Metanephros (tissue), 2 donors: ENCODE measurements around a stretch of chr2.

GRCh38 chr2:32555520-32556413 lies 72.1 kb upstream of the TTC27 start:
- RAMPAGE, long total RNA: no peak

GRCh38 chr2:32597861-32598374 lies 29.9 kb upstream of the TTC27 start:
- RAMPAGE, long total RNA: no peak

GRCh38 chr2:32617780-32618351 lies 10.0 kb upstream of the TTC27 start:
- RAMPAGE, long total RNA: no peak

- RAMPAGE, long total RNA: no peak
These were observed 141.3 kb downstream of the TTC27 start for GRCh38 chr2:32768919-32769694.

GRCh38 chr2:33111106-33111469 lies 164.3 kb downstream of the LTBP1 start:
- RAMPAGE, long total RNA: no peak

GRCh38 chr2:33279825-33280302 lies 196.6 kb upstream of the RASGRP3 start:
- RAMPAGE, long total RNA: no peak

- RAMPAGE, long total RNA: no peak
These were observed 46.3 kb downstream of the FAM98A start for GRCh38 chr2:33552698-33553276.

DNA sequence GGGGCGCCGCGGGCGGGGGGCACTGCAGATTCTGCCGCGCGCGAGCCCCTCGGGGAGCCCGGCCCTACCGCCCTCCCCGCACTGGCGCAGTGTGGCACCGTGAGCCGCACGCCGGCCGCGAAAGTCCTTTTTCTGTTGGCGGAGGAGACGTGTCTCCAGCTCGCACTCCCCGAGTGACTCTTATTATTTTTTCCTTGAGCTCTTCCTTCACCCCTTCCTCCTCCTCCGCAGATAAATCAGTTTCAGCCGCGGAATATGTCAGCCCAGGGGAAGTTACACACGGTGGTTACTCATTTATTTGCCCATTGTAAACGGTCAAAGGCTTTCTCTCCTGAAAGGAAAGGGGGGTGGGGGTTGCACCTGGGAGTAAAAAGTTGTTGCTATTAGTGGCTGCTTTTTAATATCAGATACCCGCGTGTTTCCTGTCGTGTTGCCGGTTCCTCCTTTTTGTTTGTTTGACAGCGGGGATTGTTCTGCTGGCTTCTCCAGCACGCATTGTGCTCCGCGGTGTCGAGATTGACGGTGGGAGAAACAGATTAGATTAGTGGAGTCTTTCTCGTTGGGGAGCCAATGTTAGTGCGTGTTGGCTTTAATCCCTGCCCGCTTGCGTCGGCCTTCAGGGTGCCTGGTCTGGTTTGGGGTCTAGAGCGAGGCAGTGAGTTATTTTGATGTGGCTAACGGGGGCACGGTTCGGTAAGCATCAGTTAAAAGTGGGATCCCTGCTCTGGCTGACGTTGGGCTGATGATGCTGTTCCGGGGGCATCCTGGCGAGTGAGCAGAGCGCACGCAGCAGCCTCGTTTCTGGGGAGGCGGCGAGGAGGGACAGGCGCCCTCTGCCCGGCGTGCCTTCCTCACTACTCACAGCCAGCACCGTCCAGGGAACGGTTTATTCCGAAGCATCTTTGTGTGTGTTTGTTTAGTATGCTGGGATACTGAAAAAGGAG lies 1.6 kb downstream of the CRIM1 start:
- RAMPAGE, long total RNA: no peak

- RAMPAGE, long total RNA: no peak
These were observed 37.9 kb downstream of the CRIM1 start for GRCh38 chr2:36393333-36393977.

GRCh38 chr2:36429098-36429694 lies 73.6 kb downstream of the CRIM1 start:
- RAMPAGE, long total RNA: no peak

- RAMPAGE, long total RNA: no peak
These were observed 114.0 kb downstream of the CRIM1 start for GRCh38 chr2:36469568-36470037.

GRCh38 chr2:36549739-36550729 lies 47.9 kb downstream of the FEZ2 start:
- RAMPAGE, long total RNA: no peak

- RAMPAGE, long total RNA: no peak
These were observed 36.5 kb downstream of the FEZ2 start for GRCh38 chr2:36561291-36562032.

DNA sequence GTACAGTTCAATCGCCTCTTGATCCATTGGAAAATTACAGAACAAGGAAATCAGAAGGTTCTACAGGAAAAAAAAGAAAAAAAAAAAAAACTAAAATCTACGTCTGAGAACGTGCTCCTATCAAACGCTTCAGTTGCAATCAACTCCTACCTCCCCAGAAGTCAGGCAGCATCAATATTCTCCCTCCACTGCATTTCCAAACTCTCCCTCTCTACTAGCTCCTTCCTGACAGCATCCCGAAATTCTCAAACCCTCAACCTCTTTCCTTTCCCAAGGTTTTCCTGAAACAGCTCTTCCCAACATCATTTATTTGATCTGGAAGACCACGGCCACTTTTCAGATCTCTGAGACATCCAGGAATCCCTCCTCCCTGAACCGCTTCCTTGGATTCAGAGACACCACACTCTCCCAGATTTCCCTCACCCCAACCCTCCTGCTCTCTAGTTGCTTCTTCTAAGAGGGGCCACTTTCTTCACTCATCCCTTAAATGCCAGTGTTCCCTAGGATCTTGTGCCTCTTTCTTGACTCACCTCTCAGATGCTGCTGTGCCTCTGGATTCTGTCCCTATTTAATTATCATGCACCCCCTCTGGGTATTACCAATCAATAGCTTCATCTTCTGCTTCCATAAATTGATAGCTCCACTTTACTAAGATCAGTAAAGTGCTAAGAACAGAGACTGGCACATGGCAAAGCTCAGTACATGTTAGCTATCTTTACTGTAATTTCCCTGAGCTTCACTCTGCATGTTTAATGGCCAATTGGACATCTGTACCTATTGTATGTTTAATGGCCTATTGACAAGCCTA lies 34.3 kb downstream of the FEZ2 start:
- RAMPAGE, long total RNA: no peak

DNA sequence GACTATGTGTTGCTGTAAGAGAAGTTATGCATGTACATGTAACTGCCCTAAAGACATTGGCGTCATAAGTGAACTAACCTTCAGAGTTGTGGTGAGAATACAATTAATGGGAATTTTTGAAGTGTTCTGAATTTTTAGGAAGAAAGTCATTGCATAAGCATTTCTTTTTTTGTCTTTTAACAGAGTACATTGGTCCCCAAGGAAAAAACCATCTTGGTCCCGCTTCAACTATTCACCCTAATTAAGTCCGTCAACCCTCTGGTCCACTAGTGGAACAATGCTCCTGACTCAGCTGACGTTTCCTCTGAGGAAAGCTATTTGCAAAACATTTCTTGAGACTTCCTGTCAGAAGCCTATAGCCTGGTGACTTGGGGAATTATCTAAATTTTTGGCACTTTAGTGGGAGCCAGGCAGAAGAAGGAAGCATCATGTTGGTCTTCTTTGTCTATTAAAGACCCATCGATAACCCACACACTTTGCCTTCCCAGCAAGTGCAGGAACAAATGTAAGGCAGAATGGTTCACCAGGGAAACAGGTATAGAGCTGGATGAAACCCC lies 41.0 kb upstream of the VIT start:
- RAMPAGE, long total RNA: no peak

GRCh38 chr2:36961719-36962219 lies 4.6 kb downstream of the STRN start:
- RAMPAGE, long total RNA: no peak

DNA sequence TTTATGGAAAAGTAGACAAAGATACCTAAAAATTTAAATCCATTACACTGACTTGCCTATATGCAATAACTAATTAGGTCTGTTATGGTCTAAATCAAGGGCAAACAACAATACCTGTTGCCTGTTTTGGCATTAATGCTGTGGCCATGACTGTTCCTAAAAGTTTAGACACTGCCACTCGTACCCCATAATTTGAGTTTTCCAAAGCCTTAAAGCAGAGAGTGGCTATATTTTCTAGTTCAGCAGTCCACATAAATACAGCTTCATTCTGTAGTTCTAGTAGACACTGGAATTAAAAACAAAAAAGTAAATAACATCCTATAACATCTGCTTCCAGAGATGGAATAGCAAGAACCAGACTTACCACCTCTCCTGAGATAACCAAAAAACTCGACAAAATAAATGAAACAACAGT lies 12.2 kb downstream of the HEATR5B start:
- RAMPAGE, long total RNA: no peak

DNA sequence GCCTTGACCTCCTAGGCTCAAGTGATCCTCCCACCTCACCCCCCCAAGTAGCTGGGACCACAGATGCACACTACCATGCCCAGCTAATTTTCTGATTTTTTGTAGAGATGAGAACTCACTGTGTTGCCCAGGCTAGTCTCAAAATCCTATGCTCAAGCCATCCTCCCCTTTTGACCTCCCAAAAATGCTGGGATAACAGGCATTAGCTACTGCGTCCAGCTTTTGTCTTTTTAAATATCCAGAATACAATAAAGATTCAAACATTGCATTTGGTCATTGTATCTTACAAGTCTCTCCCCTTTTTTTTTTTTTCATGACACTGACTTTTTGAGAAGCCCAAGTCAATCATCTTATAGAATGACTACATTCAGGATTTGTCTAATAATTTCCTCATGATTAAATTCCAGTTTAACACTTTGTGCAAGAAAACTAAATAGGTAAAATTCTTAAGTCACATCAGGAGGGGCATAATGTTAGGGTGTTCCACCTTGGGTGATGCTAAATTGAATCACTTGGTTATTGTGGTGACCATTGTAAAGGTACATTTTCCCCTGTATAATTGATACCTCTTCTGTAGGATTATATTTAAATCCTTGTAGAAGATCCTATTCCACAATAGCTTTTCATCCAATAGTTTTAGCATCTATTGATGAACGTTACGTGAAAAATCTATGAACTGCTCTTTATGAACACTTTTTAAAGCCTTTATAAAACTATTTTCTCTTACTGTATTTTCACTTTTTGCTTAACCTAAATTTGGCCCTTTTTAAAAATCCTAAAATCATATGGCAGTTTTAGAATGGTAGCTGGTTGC lies 20.3 kb downstream of the GPATCH11 start:
- RAMPAGE, long total RNA: no peak

DNA sequence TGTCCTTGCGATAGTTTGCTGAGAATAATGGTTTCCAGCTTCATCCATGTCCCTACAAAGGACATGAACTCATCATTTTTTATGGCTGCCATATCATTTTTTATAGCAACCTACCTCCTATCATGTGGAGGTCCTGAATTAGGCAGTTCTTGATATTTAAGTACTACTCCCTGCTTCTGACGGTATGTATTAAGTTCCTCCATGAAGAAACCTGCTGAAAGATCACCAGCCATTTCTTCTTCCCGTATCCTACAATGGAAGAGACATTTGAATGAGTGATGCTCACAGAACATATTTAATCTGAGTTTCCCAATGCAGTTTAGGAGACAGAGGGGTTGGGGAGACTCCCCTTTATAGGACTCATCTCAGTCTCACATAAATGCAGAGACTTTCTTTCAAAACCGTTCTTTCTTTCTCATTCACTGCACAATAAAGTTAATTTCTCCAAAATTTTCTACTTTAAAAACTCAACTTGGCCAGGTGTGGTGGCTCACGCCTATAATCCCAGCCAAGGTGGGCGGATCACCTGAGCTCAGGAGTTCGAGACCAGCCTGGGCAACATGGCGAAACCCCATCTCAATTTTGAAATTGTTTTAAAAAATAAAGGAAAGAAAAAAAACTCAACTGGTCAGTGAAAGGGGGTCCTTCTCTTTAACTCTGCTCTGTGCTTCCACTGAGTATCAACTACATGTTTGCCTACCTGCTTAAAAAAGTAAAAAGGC lies 9.0 kb downstream of the EIF2AK2 start:
- RAMPAGE, long total RNA: no peak

DNA sequence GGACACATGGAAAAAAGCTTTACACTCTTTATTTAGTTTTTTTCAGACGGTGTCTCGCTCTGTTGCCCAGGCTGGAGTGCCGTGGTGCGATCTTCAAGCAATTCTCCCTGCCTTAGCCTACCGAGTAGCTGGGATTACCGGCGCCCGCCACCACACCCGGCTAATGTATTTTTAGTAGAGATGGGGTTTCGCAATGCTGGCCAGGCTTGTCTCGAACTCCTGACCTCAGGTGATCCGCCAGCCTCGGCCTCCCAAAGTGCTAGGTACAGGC lies 11.3 kb upstream of the EIF2AK2 start:
- RAMPAGE, long total RNA: no peak